Tongue (tissue), 2 donors: ENCODE data around the genes PRR23E, KBTBD12 and RUVBL1.

DNA sequence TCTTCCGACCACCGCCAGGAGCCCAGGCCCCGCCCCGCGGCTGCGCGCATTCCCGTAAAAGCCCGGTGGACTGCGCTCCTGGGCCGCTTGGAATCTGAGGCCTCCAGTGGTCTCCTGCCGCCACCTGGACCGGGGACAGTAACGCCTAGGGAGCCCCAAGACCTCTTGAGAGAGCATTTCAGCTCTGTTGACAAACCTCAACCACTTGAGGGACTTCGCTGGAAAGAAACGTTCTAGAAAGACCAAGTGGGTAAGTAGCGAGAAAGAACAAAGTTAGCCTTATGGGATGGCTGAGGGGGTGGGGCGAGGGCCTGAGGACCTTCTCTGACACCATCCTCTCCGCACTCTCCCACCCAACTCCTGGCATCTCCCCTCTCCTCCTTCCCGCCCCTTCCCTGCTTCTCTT lies at the start of gene PRR23E:
Gene PRR23E (plus strand): TSS at position 106 of the 406 bp plus-strand sequence.
- RAMPAGE, long total RNA = no peak

DNA sequence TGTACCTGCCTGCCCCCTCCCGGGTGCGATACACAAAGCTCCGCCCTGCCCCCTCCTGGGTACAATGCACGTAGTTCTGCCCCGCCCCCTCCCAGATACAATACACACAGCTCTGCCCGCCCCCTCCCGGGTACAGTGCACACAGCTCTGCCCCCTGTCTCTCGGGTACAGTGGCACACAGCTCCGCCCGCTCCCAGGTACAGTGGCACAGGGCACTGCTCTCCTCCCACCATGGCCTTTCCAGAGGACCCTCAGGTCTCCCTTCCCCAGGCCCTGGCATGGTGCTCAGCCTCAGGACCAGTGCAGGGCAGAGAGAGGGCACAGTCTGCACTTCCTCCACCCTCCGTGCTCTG lies 16.6 kb upstream of the PRR20G start:
- RAMPAGE, long total RNA = no peak

DNA sequence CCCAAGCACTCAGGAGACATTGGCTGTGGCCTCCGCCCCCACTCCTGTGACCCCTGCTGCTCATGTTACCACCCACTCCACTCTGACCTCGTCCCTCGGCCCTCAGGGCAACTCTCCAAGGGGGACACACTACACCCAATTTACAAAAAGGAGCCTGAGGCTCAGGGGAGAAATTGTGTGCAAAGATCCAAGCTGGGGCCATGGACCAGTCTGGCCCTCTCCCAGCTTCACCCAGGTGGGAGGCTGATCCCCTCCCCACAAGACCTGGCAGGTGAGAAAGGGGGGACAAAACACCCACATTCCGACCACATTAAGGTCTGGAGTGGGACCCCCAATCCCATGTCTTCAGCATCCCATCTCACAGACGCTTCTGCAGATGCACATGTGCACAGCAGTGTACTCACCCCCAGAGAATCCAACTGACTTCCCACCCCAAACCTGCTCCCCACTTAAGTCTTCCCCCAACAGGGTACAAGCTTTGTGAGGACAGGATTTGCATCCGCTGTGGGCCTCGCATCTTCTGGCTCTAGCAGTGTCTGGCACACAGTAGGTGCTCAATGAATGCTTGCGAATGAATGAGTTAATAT lies 16.3 kb downstream of the TPRA1 start:
- RAMPAGE, long total RNA = no peak

GRCh38 chr3:127726925-127727313 lies 54.2 kb downstream of the ABTB1 start:
- RAMPAGE, long total RNA = no peak

- RAMPAGE, long total RNA = no peak
These were observed 65.5 kb downstream of the ABTB1 start for GRCh38 chr3:127738160-127738694.

GRCh38 chr3:127785386-127786027 lies 36.8 kb downstream of the MGLL start:
- RAMPAGE, long total RNA = no peak

DNA sequence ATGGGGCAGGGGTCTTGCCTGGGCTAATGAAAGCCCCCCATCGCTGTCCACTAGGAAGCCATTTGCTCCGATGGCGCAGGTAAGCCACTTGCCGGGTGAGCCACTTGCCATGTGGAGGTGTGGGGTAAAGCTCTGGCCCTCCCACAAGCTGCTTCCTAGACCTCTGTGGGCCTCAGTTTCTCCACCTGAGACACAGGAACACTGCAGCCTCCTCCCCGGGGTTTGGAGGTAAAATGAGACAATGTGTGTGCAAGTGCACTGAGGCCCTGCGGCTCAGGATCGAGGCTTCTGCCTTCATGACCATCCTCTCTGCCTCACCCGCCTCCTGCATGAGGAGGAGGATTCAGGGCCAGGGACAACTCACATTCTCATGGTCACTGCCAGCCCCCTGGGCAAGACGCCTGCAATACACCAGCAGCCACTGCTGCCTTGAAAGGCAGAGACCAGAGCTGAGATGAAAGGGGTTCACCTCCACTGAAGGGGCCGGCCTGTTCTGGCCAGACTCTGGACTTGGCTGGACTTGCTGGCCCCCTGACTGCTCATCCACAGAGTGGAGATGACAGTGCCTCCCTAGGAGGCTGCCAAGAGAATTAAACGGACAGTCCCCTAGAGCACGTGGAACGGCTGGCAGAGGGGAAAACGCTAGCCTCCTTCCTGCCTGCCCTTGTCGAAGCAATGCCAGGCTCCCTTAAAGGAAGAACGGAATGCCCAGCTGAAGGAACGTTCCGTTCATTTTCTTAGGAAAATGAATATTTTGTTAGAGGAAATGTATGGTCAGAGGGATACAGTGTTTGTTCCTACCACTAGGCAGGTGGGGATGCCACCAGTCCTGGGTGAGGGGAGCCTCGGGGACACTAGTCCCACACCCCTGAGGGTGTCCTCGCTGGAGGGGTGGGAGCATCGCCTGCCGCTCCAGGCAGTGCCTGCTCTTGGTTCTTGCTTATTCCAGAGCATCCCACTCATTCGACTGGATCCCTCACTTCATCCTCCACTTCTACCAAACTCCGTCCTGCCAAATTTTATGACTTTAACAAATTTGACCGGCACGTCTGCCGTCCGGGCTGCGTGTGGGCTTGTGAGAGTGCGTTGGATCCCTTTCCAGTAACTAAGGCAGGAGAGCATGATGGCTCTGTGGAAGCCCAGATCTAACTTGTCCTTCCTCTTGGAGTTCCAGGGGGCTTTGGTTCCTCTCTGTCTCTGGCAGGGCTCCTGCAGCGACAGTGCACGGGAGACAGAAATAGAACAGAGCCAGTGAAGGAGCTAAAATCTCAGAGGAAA lies 35.1 kb downstream of the MGLL start:
- RAMPAGE, long total RNA = no peak

GRCh38 chr3:127816675-127817467 lies 5.4 kb downstream of the MGLL start:
- RAMPAGE, long total RNA = no peak

DNA sequence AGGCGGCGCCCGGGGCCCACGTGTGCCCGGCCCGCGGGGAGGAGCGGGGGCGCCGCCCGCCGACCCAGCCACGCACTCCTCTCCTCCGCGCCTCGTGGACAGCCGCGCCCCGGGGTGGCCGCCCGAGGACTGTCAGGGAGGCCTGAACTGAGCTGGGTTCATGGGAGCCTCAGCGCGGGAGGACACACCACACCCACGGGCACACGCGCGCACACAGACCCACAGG lies 893 bp upstream of the MGLL start:
- RAMPAGE, long total RNA = no peak

DNA sequence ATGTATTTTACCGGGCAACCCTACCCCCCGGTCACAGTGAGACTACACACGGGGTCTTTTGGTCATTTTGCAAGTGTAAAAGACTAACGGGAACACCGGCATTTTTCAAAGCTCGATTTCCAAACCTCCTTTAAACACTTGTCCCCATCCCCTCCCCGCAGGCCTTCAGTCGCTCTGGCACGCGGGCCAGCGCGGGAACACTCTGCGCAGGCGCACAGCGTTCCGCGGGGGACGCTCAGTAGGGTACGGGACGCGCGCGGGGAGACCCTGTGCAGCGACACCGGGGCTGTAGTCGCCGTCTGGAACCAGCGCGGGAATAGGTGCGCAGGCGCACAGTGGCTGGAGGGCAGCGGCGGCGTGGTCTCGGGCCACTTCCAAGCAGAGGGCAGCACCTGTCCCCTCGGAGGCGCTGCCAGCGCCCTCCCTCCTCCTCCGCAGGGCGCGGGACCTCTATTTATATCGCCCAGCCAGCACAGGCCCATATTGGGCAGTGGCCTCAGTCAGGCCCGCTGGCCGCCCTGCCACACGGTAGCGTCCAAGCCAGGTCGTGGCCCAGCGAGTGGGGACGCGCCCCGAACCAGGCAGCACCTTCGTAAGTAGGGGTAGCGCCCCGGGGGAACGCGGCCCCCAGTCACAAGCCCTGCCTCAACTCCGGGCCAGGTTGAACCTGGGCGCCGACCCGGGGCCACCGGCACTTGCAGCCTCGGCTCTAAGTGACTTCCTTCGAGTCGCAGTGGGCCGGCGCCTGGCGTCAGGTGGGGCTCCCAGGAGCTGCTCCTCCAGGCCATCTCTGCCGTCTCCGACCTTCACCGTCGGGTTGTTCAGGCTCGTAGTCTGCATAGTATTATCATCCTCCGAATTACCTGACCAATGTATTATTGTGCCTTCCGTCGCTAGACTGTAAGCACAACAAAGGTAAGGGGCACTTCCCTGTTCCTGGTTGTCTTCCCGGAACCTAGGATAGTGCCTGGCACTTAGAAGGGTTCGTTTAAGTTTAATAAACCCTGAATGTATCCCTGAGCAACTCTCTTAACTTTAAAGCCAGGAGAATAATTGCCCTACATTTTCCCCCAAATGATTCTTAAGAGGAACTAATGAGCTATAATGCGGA lies at the start of gene KBTBD12:
Gene KBTBD12 (plus strand): TSS at position 238 of the 1,111 bp plus-strand sequence.
- RAMPAGE, long total RNA = start-site peak on the plus strand centred at position 528 of the sequence, 70 bp wide, 80 and 47 reads in 2 replicates

GRCh38 chr3:128061329-128062302 lies 9.4 kb downstream of the SEC61A1 start:
- RAMPAGE, long total RNA = no peak

DNA sequence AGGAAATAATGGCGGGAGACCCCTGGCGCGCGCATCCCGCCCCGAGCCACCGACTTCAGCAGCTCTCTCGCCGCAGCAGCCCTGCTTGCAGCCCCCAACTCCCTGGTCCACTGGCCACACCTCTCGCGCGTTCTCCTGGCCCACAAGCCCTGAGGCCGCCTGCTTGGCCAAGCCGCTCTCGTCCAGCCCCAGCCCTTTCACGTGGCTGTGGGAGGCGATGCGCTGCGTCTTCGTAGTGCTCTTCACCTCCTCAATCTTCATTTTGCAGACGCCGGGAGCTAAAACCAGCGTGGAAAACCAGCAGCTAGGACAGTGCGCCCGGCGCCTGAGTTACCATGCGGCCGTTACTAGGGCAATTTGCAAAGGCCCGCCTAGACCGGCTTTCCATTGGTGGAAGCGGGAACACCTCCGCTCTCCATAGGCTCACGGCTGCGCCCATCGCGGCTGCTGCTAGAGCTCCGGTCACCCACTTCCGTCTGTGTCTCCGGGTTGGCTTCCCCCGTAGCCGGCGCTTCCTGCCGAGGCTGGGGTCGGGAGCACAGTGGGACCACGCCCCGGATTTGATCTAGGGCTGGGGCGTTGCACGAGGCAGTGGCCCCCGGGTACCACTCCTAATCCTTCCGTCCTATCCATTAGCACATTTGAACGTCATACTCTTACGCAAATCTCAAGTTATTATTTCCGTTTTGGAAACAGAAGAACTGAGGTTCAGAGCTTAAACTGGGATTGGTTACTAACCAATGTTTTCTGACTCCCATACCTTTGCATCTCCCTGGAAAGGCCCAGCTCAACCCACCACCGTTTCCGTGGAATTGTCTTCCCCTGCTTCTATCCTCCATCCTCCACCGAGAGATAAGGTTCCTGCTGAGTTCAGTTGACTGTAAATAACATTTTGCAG lies at the start of gene RUVBL1:
Gene RUVBL1 (minus strand): TSS at position 349 of the 898 bp plus-strand sequence.
- RAMPAGE, long total RNA = no peak

DNA sequence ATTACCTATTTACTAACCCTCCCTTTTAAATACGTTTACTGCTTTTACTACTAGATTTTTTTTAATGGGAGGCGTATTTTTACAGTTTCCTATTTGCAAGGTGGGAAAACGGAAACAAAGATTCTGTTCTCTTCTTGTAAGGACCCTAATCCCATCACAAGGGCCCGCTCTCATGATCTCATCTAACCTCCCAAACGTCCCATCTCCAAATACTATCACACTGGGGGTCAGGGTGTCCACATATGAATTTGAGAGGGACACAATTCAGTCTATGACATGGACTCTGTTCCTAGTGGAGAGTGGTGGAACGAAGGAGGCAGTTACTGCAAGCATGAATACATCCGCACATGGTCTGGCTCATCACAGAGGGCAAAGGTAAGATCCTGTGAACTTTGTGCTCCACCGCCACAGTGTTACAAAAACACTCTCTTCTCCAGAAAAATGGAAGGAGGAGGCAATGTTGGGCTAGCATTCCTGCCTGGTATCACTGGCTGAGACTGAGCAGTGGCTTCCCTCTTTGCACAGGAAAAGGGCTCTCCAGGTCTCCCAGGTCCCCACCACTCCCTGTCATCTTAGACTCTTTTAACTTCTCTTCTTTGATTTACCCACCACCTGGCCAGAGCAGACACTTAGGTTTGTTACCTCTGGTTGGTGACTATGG lies 1.6 kb upstream of the EEFSEC start:
- RAMPAGE, long total RNA = no peak

GRCh38 chr3:128235315-128236087 lies 82.2 kb downstream of the EEFSEC start:
- RAMPAGE, long total RNA = no peak

DNA sequence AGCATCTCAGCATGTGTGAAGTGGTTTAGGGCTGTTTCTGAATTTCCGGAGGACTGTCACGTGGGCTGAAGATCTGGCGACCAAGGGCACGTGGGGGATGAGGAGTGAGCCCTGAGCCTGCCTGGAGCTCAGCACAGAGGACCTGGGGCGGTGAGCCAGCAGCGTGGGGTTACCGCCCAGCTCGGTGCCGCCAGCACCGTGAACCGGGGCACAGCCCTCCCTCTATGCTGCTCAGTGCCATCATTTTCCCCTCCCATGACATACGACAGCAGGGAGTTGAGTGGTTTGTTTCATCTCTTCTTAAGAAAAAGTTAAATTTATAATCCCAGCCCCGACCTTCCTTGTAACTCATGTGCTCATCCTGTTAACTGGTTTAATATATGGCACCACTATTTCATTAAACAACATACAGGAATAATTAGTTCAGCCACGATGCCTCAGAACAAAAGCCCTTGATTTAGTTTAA lies 150.1 kb downstream of the DNAJB8 start:
- RAMPAGE, long total RNA = no peak

DNA sequence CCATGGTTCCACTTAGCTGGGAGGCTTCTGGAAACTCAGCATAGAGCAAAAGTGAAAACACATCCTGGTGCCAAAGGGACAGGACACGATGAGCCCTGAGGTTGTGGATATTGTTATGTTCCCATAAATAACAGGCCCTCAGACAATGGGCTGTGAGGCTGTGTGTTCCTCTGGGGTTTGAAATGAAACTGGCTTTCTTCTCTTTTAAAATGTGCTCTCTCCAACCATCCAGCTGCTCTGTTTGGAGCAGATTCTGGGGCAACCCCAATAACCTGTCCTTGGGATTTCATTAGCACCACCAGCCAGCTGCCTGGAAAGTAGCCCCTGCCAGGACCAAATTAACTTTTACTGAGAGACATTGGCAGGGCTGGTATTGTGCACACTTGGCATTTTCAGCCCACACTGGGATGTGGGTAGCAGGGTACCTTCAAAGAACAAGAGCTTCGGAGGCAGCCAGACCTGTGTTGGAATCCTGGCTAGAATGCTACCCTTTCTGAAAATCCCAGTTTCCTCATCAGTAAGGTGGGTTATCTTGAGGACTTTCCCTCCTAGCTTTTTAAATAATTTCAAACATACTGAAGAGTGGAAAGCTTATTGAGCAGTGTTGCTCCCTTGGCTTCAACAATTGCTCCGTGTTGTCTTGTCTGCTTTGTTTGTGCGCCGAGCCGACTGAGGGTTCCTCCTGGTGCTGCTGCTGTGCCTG lies 97.4 kb downstream of the DNAJB8 start:
- RAMPAGE, long total RNA = start-site peak on the plus strand centred at position 406 of the sequence, 61 bp wide, 62 and 47 reads in 2 replicates

GRCh38 chr3:128412959-128413292 lies 53.8 kb downstream of the DNAJB8 start:
- RAMPAGE, long total RNA = no peak

- RAMPAGE, long total RNA = no peak
These were observed 8.6 kb downstream of the DNAJB8 start for GRCh38 chr3:128457999-128458534.

DNA sequence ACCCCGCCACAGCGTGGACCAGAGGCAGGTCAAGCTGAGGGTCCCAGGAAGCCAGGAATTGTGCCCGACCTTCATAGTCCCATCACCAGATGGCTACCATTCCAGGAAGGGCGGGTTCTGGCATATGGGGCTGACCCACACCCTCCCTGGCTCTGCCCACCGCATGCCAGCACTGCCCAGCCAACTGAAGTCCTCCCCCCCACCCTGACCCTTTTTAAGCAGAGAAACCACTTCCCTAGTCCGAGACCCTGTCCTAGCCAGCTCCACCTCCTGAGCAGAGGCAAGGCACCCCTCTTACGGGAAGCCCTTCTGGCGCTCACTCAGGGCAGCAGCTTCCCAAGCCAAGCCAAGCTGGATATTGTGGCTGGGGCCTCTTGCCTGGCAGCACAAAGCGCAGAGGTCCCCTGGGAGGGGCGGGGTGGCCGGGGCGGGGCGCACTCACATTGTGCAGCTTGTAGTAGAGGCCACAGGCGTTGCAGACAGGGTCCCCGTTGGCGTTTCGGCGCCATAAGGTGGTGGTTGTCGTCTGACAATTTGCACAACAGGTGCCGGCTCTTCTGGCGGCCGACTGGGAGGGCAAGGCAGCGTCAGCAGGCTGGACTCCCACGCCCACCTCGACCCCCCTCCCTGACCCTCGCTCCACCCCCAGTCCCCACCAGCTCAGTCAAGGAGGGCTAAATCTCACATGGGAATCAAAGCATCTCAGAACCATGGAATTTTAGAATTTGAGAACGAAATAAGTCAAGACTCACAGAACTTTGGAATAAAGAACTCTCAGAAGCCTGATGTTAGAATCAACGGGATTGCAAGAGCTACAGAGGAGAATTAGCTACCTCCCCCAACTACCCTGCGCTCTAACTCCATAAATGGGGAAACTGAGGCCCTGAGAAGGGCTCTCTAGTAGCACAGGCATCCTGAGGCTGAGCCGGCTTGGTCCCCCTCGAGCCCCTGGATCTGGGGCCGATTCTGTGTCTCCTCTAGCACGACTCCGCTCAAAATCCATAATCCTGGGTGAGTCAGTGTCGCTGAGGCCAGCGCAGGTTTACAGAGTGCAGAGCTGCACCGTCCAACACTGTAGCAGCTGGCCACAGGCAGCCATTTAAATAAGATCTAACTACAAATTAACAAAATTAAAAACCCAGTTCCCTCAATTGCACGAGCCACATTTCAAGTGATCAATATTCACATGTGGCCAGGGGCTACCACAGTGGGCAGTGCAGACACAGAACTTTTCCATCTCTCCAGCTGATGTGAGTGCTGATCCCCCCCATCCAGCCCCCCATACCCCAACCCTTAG lies 11.2 kb downstream of the GATA2 start:
- RAMPAGE, long total RNA = no peak

- RAMPAGE, long total RNA = no peak
These were observed 9.0 kb downstream of the GATA2 start for GRCh38 chr3:128483640-128484775.